Metastatic Lung Carcinoma in the Adrenal Gland (tissue), 1 donor: ENCODE results near the gene PTP4A1.

- PRO-cap: no peak
These were observed 5.6 kb downstream of the RAB23 start for GRCh38 chr6:57216390-57217023.

GRCh38 chr6:57221212-57222095 lies 653 bp downstream of the RAB23 start:
- PRO-cap: no peak

DNA sequence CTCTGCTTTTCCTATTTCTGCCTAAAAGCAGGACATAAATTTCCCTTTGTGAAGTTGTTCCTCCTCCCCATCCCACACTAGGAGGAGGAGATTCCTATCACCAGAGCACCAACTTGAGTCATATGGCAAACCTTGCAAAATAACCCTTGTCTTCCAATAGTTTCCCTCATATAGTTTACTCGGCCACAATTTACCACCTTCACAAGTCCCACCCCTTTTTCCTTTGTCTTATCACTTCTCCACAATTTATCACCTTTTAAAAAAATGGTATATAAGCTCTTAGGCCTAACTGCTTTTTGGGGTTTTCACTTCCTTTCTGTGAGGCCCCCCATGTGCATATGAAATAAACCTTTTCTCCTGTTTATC lies 2.8 kb upstream of the RAB23 start:
- PRO-cap: no peak

DNA sequence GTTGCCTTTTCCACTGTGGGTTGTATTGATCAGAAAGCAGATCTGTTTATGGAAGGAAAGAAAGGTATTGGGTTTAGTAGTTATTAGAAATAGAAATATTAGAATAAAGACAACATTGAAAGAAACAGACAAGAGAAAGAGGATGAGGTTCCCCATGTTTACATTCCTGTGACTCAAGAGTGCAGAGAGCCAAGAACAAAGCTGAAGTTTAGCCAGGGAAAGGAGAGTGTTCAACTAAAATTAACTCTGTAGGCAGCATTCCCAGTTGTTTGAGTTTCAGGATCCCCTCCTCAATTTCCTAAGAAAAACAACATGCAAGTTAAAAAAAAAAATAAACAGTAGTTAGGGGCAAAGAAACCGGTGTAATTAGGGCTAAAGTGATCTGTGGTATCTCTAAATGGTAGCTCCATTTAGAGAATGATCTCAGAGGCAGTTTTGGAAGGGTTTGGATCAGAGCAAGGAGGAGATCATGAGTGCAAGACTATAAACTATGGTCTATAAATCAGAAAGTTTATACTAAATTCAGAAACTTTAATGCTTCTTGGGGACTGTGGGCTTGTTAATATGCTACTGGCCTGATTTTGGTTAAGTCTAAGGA lies 30.9 kb upstream of the RAB23 start:
- PRO-cap: no peak

- PRO-cap: no peak
These were observed 103.1 kb downstream of the PRIM2 start for GRCh38 chr6:57420369-57421105.

DNA sequence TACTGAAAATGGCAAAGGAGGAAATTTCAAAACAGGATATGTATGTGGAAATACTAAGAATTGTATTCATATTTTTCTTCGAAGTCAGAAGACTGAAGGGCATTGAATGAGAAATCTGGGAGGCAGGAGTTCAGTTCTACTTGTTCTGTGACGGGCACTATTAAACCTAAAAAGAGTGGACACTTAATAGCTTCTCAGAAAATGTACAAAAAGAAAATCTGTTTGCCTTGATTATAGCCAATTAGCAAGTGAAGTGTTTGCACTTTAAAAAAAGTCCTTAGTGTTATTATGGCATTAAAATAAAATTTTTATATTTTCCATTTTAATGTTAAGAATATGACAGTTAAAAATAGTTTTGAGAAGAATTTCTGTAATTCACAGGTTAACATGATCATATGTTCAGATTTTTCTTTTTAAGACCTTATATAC lies 114.9 kb downstream of the PRIM2 start:
- PRO-cap: no peak

DNA sequence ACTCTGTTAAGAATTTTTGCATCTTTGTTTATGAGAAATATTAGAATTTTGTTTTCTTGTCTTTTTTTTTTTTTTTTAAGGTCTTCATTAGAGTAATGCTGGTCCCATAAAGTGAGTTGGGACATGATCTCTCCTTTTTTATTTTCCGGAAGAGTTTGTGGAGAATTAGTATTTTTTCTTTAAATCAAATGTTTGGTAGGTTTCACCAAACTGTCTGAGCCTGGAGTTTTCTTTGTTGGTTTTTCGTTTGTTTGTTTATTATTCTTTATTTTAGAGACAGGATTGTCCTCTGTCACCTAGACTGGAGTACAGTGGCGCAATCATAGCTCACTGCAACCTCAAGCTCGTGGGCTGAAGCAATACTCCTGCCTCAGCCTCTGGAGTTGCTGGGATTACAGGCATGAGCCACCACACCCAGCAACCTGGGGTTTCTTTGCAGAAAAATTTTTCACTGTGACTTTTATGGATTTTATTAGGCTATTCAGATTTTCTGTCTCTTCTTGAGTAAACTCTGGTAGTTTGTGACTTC lies 120.2 kb upstream of the PTP4A1 start:
- PRO-cap: no peak

GRCh38 chr6:63572408-63572639 lies at the start of gene PTP4A1:
PTP4A1 (plus strand) TSS chr6:63572480.
- PRO-cap: bidirectional peak, plus-strand start at chr6:63572549, minus-strand start at chr6:63572351

DNA sequence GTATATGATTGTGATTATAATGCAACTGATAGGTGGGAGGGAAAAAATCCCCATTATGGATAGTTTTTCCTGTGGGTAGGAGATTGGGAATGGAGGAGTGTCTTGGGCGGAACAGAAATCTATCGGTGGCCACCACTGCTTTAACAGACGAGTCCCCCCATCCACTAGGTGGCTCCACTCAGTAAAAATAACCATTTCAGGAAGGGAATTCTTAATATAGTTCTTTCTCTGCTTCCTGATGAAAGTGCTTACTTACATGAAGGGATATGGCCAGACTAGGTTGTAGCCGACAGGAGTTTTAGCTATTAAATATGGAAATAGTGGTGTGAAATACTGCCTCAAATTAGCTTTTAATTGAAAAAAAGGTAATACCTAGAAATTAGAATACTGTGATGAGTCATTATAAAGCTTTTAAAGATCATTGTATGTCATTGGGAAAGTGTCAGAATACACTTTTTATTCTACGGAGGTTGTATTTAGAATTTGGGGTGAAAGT lies 2.1 kb downstream of the PTP4A1 start:
- PRO-cap: bidirectional peak, plus-strand start at position 81 of the sequence, minus-strand start at position 113 of the sequence

DNA sequence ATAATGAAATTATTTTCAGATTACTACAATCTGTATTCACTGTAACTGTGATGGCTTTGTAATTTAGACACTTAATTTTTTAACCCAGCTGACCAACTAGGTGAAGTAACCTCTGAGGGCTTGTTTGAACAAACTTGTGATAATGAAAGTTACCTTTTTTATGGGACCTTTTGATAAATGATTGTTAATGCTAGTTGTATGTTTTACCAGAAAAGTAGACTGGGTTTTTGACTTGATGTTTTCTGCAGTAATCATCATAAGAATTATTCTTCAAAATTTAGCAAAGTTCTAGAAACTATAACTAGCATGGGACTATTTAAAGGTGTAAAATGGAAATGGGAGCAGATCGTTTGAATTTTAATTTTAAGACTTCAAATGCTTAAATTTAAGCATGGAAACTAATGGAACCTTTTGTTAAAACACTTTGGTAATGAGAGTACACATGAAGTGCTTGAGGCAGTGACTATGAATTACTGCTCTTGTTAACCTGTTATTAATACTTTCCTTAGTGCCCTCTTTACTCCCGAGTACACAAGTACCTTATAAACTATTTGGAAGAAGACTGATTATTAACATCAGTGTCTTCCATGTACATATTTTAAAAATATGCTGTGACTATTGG lies 2.7 kb downstream of the PTP4A1 start:
- PRO-cap: no peak

- PRO-cap: no peak
These were observed 400 bp upstream of the PHF3 start for GRCh38 chr6:63635254-63635549.

GRCh38 chr6:63646350-63647038 lies 10.9 kb downstream of the PHF3 start:
- PRO-cap: no peak

- PRO-cap: no peak
These were observed 56.1 kb downstream of the PHF3 start for GRCh38 chr6:63691579-63692177.

DNA sequence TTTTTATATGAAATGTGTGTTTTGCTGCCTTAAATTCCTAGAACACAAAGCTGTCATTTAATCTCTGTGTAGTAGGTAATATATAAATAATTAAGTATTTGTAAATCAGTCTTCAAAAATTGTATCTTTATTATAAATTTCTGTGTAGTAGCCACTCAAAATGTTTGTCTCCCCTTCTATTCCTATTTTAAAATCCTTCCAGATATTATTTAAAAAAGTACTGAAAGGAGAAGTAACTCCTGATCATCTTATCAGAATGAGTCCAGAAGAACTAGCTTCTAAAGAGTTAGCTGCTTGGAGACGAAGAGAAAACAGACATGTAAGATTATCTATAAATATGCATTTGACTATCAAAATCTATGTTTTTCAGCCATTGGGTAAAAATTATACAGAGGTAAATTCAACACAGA lies 64.6 kb downstream of the PHF3 start:
- PRO-cap: no peak

GRCh38 chr6:63734134-63734730 lies 98.6 kb downstream of the PHF3 start:
- PRO-cap: no peak

DNA sequence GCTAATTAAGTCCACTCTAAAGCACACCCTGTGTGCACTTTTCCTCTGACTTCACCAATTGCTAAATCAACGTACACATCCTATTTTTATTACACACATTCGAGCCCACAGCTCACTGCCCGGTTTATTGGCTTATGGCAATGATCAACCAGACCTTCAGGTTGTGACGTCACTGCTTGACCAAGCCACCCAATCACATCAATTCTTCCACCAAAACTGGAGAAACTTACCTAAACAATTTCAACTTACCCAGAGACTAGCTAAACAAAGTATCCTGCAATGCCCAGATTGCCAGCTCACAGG lies 666.4 kb downstream of the PHF3 start:
- PRO-cap: no peak

GRCh38 chr6:67882911-67884057 lies 751.8 kb upstream of the ADGRB3 start:
- PRO-cap: no peak

GRCh38 chr6:68041241-68042245 lies 593.5 kb upstream of the ADGRB3 start:
- PRO-cap: no peak

GRCh38 chr6:68757741-68758108 lies 122.6 kb downstream of the ADGRB3 start:
- PRO-cap: no peak

DNA sequence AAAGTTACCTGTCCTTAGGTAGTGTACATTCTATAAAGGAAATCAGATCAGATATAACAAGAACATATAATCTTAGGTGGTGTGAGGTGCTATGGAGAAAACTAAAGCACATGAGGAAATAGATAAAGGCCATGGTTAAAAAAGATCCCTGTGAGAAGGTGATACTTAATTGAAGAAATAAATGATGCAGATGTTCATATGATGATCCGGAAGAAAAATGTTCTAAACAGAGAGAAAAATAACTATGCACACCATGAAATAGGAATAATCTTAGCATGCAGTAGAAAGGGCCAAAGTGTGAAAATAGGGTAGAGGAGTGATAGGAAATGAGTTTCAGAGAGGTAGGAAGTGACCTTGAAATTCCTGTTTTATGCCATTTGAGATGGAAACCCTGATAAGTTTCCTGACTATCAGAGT lies 164.5 kb downstream of the ADGRB3 start:
- PRO-cap: no peak